ENCODE data around the genes DNALI1 and GNL2.

DNA sequence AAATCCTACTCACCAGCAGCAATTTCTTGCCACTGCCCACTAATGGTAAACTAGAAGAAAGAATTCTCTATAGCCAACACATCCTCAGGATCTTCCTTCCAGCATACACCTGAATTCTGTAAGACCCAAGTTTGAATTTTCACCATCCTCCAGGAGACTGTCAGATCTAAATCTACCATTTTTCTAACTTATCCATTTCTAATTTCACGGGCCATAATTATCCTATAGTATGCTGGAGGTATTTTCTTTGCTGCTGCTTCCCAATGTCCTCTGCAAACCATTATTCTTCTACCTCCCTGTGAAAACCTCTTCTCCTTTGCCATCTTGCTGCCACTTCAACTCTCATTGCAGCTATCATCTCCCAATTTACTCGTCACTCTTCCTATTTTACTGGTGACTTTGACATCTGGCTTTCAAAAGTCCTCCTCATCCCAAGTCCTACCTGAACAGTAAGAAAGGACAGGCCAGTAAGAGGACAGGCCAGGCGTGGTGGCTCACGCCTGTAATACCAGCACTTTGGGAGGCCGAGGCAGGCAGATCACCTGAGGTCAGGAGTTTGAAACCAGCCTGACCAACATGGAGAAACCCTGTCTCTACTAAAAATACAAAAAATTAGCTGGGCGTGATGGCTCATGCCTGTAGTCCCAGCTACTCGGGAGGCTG is 56.0 kb downstream of the KIAA0319L start:
- RRBS: no CpG with 5 or more reads among the region's 7 CpGs

GRCh38 chr1:35555935-35556528 is 1.2 kb downstream of the KIAA0319L start:
- RRBS: no CpG with 5 or more reads among the region's 8 CpGs

DNA sequence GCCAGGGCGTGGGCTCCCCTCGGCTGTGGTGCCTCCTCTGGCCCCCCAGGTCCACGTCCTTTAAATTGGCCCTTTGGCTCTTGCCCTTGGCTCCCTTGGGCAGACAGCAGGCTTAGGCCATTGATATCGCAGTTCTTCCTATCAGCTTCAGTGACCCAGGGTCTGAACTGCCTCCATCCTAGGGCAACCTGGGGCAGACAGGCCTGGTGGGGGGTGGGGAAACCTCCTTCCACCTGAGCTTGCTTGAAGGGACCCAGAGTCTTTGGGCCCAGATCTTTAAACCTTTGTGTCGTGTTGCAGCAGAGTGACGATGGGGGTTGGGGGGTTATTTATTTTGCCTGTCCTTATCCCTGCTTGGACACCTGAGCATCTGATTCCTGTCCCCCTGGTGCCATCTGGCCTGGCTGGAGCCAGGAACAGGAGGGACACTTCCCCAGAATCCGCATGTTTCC is 7.0 kb upstream of the TFAP2E start:
- RRBS: no CpG with 5 or more reads among the region's 7 CpGs

- RRBS: no CpG with 5 or more reads among the region's 2 CpGs
These were observed 9.9 kb upstream of the CLSPN start for GRCh38 chr1:35779746-35780017.

- RRBS: no CpG with 5 or more reads among the region's 6 CpGs
These were observed 17.9 kb downstream of the AGO4 start for GRCh38 chr1:35825596-35826198.

DNA sequence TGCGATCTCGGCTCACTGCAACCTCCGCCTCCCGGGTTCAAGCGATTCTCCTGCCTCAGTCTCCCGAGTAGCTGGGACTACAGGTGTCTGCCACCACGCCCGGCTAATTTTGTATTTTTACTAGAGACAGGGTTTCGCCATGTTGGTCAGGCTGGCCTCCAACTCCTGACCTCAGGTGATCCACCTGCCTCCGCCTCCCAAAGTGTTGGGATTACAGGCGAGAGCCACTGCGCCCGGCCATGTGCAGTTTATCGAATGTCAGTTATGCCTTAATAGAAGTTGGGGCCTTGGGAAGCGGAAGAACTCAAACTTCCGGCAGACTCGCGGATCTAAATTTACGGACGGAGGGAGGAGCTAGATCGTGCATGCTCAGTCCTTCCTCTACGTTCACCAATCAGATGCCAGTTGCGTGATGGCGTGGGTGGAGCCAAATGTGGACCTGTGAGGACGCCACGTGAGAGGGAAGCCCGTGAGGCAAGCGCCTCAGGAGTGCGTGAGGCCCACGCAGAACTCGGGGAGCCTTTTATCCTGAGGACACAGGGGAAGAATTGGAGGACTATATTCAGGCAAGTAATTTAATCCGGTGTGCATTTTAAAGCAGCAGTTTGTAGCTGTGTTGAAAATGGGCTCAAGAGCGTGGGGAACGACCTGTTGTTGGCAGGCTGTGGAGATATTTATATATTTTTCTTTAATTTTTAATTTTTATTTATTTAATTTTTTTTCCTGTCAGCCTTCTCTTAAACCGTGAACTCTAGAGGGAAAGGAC is 13.5 kb upstream of the AGO1 start:
- RRBS: 100% methylated on average over 2 of the region's 35 CpGs

- RRBS: 100% methylated on average over 1 of the region's 15 CpGs
These were observed 5.3 kb downstream of the AGO1 start for GRCh38 chr1:35888159-35888904.

GRCh38 chr1:36296441-36296815 is 9.7 kb upstream of the SH3D21 start:
- RRBS: no CpG with 5 or more reads among the region's 7 CpGs

- RRBS: no CpG with 5 or more reads among the region's 9 CpGs
These were observed 27.1 kb downstream of the STK40 start for GRCh38 chr1:36358637-36359081.

DNA sequence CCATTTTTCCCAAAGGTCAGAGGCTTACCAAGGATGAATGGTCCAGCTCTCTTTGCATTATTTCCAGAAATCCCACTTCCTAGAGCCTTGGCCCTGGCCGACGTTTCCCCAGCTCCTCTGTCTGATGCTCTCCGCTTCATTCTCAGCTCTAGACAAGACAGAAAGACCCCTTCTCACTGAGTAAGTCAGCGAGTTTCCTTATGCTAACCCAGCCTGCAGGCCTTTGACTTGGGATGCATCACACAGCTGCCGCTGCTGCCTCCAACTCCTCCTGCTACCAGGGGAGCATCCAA is 24.6 kb downstream of the STK40 start:
- RRBS: no CpG with 5 or more reads among the region's 5 CpGs

GRCh38 chr1:36487193-36487486 is 4.4 kb upstream of the CSF3R start:
- RRBS: no CpG with 5 or more reads among the region's 5 CpGs

- RRBS: no CpG with 5 or more reads among the region's 9 CpGs
These were observed 181.8 kb upstream of the CSF3R start for GRCh38 chr1:36664485-36664914.

DNA sequence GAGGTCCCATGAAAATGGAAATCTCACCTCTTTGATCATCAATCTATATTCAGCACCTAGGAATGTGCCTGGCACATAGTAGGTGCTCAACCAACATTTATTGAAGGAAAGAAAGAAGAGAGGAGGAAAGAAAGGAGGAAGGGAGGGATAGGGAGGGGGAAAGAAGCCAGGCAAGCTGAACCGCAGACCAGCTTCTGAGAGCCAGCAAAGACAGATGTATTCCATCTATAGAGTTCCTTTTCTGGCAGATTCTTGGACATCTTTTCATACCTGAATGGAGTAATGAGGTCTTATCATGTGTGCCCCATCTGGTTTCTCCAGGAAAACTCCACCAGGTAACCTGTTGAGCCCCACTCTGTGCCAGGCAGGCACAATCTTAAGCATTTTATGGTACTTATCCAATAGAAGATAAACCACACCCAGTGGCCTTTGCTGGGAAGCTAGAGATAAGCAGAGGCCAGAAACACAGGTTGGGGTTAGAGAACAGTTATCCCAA is 20.0 kb downstream of the GRIK3 start:
- RRBS: no CpG with 5 or more reads among the region's 1 CpG

GRCh38 chr1:37473938-37474262 is 480 bp upstream of the ZC3H12A start:
- RRBS: no CpG with 5 or more reads among the region's 16 CpGs

GRCh38 chr1:37487219-37487573 is 12.8 kb downstream of the ZC3H12A start:
- RRBS: no CpG with 5 or more reads among the region's 6 CpGs

GRCh38 chr1:37556499-37557469 is at the start of gene DNALI1:
Gene DNALI1 (plus strand): TSS chr1:37556940.
- RRBS: 52% methylated on average over 2 of the region's 34 CpGs

DNA sequence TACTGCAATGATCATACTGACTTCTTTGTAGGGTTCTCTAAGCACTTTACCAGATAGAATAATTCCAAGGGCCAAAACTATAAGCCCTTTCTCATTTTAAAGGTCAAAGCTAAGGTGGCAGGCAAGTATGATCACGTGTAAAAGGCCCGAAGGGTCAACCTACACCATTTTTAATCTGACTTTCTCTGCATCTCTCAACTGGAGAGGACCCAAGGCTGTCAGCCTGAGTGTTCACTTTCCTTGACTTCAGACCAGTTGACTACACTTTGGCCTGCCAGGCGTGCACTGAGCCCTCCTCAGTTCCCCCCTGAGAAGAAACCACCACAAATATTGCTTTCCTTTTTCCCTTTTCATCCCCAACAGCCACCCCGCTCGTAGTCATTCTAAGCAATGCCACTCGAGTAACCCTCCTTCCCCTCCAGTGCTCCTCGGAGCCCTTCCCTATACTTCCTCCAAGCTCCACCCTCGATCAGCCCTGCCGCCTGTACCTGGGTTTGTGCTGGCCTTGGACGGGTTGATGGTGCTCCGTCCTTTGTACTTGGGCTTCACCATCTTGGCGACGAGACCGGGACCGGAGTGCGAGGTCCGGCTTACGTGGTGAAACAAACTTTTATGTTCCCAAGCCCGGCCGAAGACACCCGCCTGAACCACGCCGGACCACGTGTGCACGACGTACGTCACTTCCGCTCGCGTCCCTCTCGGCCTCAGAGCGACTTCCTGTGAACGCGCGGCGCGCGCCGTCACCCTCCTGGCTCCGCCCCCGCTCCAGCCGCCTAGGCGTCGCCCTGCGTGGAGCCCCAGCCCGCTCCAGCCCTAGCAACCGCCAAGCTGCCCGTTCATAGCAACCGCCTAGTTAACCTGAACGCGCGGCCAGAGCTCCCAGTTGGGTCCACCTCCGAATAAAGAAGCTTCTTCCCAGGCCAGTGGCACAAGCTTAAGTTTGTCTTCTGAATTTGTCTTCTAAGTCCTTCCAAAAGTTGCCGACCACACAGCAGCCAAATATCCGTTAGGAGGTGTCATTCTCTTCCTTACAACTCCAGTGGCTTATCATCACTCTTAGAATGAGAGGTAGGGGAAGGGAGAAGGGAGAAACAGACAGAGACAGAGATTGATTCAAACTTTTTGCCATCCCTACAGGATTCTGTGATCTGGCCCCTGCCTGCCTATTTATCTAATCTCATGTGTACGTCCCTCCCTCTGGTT is at the start of gene GNL2:
TSS of gene GNL2 (minus strand) at position 667 of the 1,203 bp plus-strand sequence.
- RRBS: no CpG with 5 or more reads among the region's 56 CpGs

GRCh38 chr1:37991946-37992594 is 2.2 kb upstream of the SF3A3 start:
- RRBS: no CpG with 5 or more reads among the region's 7 CpGs

DNA sequence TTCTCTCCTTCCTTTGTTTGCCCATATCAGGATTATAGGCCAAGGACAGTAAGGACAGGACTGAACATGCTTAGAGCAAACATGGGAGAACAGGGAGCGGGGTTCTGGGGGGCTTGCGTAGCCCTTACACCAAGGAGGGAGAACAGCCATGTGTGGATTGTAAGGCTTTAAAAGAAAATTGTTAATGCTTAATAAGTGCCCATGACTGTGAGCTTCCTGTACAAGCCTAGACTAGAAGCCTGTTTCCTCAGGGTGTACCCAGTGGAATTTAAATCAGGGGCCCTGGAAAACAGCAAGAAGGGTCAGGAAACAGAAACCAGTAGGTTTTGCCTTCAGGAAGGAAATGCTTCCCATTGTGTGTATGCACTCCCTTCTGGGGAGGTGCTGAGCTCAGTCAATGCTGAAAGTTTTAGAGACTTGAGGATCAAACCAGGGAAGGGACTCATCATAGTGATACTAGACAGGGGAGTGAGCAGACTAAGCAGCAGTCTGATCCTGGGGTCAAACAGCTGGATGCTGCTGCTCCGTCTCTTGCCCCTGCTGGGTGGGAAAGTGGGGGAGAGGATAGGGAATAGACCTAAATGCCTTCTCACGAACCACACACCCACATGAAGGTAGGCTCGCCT is 12.7 kb downstream of the UTP11 start:
- RRBS: no CpG with 5 or more reads among the region's 5 CpGs